ENCODE measurements around a stretch of chr7.

DNA sequence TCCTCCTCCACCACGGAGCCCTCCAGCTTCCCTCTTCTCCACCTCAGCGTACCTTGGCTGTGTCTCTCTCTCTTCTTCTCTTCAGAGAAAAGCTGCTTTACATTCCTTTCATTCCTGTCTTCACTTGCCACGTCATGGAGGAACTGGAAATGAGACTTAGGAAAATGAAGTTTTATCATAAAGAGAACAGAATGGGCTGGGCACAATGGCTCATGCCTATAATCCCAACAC lies 11.8 kb upstream of the TMEM213 start:
- RRBS: no CpG with 5 or more reads among the region's 3 CpGs

GRCh38 chr7:138935306-138935777 lies 45.8 kb downstream of the KIAA1549 start:
- RRBS: no CpG with 5 or more reads among the region's 3 CpGs

GRCh38 chr7:138980436-138980761 lies 790 bp downstream of the KIAA1549 start:
- RRBS: no CpG with 5 or more reads among the region's 14 CpGs

- RRBS: no CpG with 5 or more reads among the region's 11 CpGs
Observed at GRCh38 chr7:139471581-139472042, 11.9 kb downstream of the KLRG2 start.

DNA sequence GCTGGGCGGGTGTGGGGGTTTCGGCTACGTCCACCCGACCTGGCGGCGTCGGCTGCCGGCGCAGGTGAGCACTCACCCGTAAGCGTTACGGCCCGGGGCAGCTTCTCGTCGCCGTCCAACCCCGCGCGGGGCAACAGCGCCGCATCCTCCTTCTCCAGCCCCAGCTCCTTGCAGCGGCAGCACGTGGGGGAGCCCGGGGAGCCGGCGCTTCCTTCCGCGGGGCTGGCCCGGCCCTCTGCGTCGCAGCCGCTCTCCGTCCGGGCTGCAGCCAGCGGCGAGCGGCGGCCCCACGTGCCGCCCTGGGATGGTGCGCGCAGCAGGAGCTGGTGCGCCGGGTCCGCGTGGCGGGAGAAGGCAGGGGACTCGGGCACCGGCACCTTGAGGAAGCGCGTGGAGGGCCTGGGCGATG lies 659 bp downstream of the KLRG2 start:
- RRBS: 5% methylated on average over 14 of the region's 52 CpGs

DNA sequence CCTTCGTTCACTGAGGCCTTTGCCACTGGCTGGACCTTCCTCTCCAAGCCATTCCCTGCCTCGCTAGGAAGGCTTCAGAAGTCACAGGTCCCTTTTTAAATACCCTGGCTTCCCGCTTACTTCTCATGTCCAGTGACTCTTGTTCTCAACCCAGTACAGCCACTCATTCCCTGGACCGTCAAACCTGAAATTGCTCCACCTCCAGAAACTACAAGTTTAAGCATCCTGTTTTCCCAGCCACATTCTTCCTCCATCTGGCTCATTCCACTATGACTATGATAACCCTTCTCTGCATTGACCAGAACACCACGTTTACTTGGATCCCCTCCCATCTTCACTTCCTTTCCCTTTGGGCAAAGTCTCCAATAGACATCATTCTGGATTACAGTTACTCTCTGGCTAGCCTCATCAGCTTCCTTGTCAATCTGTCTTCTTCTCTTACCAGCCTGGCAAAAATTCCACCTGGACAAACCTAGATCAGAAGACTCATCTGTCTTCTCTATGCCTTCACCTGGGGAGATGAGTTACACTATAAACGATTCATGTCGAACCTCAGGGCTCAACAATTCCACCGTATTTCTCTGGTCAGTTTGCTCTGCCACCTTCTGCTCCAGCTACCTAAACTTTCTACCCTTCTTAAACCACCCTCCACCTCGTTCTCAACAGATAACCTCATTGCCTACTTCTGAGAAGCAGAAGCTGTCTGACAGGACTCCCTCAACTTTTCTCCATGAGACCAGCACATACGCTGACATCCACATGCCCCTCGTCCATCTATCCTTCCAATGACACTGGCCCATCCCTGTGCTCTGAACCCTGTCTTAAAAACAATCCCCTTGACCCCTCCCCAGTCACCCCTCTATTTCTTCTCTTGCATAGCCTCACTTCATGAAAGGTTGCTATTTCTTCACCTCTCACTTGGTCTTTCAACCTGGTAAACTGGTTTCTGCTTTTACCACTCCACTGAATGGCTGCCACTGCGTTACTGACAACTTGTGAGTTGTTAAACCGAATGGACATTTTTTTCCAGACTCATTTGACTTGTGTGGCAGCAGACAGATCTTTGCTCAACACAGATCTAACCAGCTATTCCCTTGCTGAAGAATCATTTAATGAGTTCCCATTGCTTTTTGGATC lies 101.2 kb downstream of the CLEC2L start:
- RRBS: no CpG with 5 or more reads among the region's 13 CpGs

DNA sequence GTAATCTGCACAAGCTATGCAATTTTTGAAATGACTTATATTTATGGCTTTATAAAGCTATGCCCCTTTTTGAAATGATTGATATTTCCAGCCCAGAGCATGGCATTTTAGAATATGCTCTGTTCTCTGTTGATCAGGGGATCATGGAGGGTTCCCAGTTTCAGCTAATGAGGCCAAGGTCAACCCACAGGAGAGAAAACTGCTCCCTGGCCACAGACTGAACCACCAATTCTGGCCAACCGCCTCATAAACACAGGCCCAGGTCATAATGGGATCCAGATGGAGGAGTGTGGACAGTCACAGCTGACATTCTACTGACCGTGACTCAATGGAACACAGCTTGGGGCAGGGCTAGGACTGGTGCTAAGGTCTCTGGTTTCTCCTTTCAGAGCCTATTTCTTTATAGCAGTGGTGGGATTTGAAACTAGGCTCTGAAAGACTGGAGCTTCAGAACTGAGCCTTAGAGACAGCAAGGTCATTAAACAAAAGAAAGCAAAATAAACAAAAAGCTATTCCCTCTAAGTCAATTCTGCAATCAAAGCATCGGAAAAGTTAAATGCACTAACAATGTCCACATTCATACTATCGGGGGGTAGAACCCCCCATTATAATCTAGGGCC lies 68.3 kb downstream of the HIPK2 start:
- RRBS: no CpG with 5 or more reads among the region's 4 CpGs

DNA sequence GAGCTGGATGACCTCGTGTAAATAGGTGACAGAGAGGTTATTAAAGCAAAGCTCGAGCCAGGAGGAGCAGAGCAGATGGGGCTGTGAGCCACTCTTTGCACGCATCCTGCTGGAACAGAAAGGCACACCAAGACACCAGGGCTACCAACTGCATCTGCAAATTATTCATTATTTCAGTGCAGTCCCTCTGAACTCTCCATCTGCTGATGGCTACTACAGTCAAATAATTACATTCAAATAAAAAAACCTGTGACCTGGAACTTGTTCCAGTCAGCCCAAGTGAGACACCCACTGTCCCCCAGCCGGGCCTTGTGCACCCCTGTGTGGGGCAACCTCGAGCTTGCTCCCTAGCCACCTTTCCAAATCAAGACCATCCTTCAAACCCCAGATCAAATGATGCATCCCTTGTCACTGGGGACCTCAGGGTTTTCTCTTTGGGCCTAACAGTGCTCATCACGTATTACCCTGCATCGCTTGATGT lies 31.8 kb downstream of the HIPK2 start:
- RRBS: no CpG with 5 or more reads among the region's 7 CpGs

- RRBS: 2% methylated on average over 17 of the region's 24 CpGs
Observed at GRCh38 chr7:139777413-139777578, 502 bp downstream of the HIPK2 start.

GRCh38 chr7:140024645-140025141 lies 38.1 kb downstream of the PARP12 start:
- RRBS: no CpG with 5 or more reads among the region's 19 CpGs

- RRBS: no CpG with 5 or more reads among the region's 6 CpGs
Observed at GRCh38 chr7:140101872-140102369, 39.2 kb upstream of the PARP12 start.

DNA sequence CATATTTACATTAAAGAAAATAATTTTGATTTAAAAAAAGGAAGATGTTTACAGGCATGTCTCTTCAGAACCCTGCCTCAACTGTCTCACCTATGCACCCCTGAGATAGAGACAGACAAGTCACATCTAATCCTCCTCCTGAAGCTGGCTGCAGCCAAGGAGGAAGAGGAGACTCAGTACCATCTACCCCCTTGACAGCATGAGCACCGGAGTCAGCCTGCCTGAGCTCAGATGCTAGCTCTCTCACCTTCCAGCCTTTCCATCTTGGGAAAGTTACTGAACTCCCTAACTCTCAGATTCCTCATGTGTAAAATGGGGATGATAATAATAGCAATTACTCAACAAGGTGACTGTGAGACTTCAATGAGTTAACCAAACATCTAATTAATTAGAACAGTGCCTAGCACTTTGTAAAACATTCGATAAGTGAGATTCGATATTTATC lies 6.5 kb downstream of the KDM7A start:
- RRBS: no CpG with 5 or more reads among the region's 3 CpGs

- RRBS: no CpG with 5 or more reads among the region's 8 CpGs
Observed at GRCh38 chr7:140263105-140263792, 86.5 kb upstream of the KDM7A start.

- RRBS: no CpG with 5 or more reads among the region's 4 CpGs
Observed at GRCh38 chr7:140455627-140456090, 23.6 kb downstream of the MKRN1 start.

DNA sequence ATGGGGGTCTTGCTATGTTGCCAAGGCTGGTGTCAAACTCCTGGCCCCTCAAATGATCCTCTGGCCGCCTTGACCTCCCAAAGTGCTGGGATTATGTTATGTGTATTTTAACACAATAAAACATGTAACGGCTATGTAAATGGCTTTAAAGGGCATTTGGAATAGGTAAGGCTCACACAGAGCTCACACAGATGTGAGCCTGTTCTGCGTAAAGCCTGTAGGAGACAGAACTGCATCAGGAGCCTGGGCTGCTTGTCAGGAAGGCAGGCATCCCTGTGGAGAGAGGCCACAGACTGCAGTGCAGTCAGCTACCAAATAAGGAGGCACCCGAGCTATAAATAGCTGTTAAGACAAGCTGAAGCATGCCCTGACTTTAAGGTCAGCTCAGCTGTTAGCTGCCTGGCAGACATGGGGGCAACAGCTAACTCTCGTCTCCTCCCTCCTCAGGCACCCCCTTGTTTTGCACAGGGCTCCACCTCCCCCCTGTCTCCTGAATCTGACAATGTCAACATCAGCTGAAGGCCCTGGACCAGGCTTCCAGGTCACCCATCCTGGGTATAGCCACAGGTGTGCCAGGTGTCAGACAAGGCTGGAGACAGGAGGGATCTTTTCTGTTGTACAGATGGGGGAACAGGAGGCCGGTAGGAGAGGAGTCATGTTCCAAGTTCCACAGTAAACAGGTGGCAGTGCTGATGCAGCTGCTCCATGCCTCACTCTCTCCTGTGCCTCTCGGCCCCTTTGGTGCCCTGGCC lies 27.5 kb upstream of the MKRN1 start:
- RRBS: no CpG with 5 or more reads among the region's 7 CpGs

DNA sequence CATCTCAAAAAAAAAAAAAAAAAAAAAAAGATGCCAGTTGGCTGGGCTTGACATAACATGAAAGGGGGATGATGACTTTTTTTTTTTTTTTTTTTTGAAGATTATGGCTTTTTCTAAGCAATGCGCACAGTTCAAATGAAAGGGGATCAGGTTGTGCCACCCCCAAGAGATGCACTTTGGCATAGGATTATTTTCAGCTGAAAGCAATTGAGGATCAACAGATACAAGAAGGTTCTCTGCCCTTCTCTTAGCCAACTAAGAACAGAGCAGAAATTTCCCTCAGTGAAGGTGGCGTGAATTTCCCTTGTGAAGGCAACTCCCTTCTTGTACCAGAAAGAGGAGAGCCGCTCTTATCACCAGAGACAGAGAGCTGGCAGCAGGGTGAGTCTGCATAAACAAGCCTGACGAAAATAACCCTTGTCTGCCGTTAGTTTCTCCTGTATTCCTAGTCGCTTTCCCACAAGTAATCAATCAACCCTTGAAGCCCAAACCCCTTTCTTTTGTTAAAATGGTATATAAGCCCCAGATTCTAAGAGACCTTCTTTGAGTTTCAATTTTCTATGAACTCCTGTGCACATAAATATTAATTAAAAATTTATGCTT lies 28.6 kb upstream of the MKRN1 start:
- RRBS: no CpG with 5 or more reads among the region's 6 CpGs

- RRBS: 18% methylated on average over 3 of the region's 25 CpGs
Observed at GRCh38 chr7:140541218-140542364, 62.3 kb upstream of the MKRN1 start.

- RRBS: no CpG with 5 or more reads among the region's 3 CpGs
Observed at GRCh38 chr7:140637284-140637735, 3.3 kb downstream of the DENND2A start.

DNA sequence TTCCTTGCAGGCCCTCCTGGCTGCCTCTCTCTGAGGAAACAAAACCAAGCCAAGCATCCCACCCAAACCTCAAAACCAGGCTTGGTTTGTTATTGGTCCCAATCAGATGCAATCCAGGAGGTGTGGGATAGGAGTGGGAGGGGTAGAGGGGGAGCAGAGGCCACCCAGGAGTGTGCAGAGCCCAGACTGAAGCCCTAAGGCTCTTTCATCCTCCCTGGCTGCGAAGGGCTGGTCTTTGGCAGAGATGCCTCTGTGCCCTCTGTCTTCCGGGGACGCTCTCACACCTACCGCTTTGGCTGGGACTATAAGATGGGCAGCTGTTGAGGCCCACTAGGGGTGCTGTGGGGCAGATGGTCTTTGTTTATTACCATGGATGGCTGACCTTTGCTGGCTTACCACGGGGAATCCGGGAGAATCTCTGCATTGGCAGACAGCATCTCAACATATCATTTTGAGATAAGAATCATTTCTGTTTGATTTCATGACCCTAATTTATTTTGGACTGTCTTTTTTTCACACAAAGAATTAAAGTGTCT lies 6.4 kb upstream of the DENND2A start:
- RRBS: no CpG with 5 or more reads among the region's 6 CpGs

Data from GM12891 (cell line).